Cardiac atrium fibroblast (primary cell): Measurements from ENCODE around the genes GADL1, TRIM71, SUSD5 and PDCD6IP.

- RAMPAGE, long total RNA: no peak
Measured at GRCh38 chr3:30644577-30645666, 38.5 kb downstream of the TGFBR2 start.

DNA sequence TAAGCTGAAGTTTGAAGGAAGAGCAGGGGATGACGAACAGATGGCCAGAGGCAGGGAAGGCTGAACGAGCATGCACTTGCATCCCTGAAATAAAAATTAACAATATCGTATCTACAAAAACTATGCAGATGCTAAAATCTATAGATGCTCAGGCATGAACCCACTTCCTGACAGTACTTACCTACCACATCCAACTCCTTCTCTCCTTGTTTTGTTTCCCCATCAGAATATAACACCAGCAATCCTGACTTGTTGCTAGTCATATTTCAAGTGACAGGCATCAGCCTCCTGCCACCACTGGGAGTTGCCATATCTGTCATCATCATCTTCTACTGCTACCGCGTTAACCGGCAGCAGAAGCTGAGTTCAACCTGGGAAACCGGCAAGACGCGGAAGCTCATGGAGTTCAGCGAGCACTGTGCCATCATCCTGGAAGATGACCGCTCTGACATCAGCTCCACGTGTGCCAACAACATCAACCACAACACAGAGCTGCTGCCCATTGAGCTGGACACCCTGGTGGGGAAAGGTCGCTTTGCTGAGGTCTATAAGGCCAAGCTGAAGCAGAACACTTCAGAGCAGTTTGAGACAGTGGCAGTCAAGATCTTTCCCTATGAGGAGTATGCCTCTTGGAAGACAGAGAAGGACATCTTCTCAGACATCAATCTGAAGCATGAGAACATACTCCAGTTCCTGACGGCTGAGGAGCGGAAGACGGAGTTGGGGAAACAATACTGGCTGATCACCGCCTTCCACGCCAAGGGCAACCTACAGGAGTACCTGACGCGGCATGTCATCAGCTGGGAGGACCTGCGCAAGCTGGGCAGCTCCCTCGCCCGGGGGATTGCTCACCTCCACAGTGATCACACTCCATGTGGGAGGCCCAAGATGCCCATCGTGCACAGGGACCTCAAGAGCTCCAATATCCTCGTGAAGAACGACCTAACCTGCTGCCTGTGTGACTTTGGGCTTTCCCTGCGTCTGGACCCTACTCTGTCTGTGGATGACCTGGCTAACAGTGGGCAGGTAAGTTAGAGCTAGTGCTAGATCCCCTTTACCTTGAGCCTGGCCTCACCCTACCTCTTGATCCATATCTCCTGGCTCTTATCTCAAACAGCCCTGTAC is 65.4 kb downstream of the TGFBR2 start:
- RAMPAGE, long total RNA: no peak

DNA sequence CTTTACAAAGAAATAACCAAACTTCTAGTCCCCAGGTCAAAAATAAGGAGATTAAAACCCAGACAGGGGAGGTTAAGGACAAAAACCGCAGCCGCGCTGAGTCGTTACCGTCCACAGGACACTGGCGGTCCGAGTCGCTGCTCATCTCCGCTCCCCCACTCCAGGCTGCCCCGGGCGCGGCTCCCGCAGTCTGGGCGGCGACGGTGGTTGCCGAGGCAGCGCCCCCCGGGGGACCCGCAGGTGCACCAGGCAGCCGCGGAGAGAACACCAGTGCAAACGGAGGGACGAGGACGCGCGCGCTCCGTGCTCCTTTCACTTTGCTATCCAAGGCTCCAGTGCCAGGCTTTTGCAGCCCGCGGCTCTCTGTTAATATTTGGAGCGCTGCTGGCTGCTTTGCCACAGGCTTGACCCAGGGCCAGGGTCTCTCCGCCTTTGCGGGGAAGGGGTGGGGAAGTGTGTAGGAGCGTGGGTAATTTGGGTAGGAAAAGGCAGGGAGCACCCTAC is at the start of gene GADL1:
GADL1 (minus strand) TSS at position 192 of the 504 bp plus-strand sequence.
- RAMPAGE, long total RNA: no peak

DNA sequence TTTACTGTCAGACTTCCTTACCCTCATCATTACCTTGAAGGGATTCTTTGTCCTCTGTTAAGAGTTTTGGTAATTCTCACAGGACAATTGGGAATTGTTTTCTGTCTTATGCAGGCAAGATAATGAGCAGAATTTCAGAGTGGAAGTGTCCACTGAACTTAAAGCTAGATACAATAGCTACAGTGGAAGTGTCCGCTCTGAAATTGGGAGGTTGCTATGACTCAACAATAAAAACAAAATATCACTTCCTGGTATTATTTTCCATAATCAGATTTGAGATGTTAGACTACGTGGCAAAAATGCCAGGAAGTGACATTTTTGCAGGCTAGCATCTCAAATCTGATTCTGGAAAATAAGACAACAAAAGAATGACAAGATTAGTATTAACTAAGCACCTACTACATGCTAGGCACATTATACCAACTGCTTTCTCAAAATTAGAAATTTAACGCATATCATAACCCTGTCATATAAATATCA is 267.1 kb upstream of the STT3B start:
- RAMPAGE, long total RNA: no peak

GRCh38 chr3:31946514-31947303 is 34.4 kb downstream of the OSBPL10 start:
- RAMPAGE, long total RNA: no peak

GRCh38 chr3:32106791-32107397 is 474 bp downstream of the GPD1L start:
- RAMPAGE, long total RNA: no peak

DNA sequence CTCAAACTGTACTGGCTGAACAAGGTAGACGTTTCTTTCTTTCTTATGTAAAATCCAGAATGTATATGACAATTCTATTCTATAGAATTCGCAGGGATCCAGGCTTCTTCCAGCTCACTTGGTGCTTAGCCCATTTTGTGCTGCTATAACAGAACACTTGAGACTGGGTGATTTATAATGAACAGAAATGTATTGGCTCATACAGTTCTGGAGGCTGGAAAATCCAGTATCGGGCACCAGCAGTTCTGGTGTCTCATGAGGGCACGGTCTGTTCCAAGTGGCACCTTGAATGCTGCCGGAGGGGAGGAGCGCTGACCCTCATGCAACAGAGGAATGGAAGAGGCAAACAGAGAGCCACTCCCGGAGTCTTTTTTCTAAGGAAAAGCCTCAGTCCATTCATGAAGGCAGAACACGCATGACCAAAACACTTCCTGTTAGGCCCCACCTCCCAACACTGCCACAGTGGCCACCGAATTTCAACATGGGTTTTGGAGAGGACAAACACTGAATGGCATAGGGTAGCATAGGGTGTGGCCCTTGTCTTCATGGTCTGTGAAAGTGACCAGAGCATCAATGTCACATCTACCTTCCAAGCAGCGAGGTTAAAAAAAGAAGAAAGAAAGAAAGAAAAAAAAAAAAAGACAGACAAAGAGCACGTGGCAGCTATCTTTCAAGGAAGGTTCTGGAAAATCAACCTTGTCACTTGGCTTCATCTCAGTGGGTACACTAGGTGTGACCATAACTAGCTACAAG is 46.0 kb downstream of the GPD1L start:
- RAMPAGE, long total RNA: no peak

DNA sequence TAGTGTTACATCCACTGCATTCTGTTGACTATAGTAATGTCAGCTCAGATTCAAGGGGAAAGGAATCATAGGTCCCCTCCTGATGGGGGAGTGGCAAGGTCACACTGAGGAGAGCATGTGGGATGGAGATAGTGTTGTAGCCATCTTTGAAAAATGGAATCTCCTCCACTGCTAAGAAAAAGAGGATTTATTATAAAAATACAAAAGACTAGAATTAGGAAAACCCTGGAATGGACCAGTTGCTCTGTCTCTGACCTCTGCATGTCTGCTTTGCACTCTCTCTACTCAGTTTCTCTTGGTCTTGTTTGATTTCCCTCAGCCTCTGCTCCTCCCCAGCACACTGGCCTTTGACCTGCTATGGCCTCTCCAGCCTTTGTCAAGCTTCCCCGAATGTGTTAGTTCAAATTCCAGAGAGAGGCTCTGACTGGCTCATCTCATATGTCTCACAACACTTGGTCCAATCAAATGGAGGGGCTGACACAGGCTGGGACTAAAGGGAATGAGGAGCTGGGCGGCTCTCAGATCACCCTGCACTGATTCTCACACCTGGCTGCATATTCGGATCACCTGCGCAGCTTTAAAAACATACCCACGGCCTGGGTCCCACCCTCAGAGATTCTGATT is 52.5 kb upstream of the CMTM8 start:
- RAMPAGE, long total RNA: no peak

DNA sequence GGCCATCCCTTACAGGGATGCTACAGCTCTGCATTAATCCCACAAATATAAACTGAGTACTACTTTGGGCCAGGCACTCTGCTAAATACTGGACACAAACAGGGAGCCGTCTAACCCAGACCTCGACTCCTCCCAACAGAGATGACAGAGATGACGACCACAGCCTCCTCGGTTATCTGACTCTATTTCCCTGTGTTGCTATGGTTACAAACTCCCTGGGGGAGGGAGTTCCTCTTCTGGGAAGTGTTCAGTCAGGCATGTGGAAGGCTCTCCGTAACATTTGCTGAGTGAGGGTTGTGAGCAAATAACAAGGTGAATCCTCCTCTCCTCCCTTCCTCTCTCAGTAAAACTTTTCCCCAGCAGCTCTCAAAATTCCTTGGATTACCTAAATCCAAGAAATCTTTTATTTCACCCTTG is 6.7 kb upstream of the CMTM7 start:
- RAMPAGE, long total RNA: no peak

GRCh38 chr3:32421870-32422800 is 30.5 kb downstream of the CMTM7 start:
- RAMPAGE, long total RNA: no peak

DNA sequence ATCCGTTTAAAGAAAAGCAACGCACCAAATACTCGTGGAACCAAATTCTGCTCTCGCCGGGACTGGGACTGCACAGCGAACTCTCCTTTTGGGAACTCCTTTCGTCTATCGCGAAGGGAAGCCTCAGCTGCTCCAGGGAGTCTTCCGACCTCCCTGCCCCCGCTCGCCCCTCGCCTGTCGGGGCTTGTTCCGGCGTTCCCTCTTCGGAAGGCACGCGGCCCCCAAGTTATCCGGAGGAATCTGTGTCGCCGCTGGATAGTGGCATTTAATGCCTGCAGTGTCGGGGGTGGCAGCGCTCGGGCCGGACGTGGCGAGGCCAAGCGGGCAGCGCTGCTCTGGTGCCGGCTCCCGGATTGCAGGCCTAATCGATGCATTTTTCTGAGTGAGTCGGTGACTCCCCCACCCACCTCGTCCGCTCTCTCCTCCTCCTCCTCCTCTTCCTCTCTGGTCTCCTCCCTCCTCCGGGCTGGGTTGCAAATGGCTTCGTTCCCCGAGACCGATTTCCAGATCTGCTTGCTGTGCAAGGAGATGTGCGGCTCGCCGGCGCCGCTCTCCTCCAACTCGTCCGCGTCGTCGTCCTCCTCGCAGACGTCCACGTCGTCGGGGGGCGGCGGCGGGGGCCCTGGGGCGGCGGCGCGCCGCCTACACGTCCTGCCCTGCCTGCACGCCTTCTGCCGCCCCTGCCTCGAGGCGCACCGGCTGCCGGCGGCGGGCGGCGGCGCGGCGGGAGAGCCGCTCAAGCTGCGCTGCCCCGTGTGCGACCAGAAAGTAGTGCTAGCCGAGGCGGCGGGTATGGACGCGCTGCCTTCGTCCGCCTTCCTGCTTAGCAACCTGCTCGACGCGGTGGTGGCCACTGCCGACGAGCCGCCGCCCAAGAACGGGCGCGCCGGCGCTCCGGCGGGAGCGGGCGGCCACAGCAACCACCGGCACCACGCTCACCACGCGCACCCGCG is at the start of gene TRIM71:
TRIM71 (plus strand) TSS at position 394 of the 953 bp plus-strand sequence.
- RAMPAGE, long total RNA: no peak

GRCh38 chr3:33113546-33113647 is 417 bp upstream of the CRTAP start:
- RAMPAGE, long total RNA: no peak

GRCh38 chr3:33218390-33219382 is at the start of gene SUSD5:
SUSD5 (minus strand) TSS chr3:33218810.
- RAMPAGE, long total RNA: no peak

- RAMPAGE, long total RNA: no peak
Measured at GRCh38 chr3:33426372-33427198, 13.6 kb downstream of the UBP1 start.

GRCh38 chr3:33546693-33547478 is 106.7 kb upstream of the UBP1 start:
- RAMPAGE, long total RNA: no peak

- RAMPAGE, long total RNA: no peak
Measured at GRCh38 chr3:33551041-33552113, 111.2 kb upstream of the UBP1 start.

DNA sequence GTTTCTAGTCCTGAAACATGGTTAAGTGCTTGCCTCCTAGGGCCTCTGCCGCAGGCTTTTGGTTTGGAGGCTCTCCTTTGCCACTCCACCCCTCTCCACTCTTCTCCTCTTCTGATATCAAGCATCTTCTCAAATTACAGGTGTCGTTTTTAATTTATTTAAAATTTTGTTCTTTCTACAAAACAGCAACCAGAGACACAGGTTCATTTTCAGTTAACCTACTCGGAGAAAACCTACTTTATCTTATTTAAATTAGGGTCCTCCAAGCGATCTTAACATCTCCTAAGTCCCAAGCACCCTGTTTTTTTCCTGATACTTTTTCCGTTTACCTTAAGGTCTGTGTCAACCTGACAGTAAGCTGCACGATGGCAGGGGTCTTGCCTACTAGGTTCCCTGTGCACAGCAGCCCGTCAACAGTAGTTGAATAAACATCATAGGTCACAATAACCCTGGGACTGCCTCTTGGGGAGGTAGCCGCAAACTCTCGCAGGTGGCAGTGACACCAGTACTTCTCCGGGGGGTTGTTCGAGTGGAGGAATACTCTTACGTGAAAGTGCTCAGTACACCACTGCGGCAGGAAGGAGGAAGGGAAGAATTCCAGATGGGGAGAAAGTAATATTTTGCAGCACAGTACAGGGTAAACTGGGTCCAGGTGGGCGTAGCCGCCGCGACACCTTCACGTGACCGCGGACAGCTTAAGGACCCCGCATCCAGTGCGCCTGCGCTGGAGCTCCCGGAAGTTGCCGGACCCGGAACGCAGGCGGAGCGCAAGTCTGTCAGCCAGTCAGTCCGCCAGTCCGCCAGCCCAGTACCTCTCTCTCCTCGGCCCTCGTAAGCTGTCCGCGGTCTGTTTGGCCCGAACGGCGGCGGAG is at the start of gene PDCD6IP:
PDCD6IP (plus strand) TSS at position 783 of the 872 bp plus-strand sequence.
- RAMPAGE, long total RNA: no peak

- RAMPAGE, long total RNA: no peak
Measured at GRCh38 chr3:33816485-33817011, 18.1 kb downstream of the PDCD6IP start.

GRCh38 chr3:34008203-34008718 is 209.8 kb downstream of the PDCD6IP start:
- RAMPAGE, long total RNA: no peak

DNA sequence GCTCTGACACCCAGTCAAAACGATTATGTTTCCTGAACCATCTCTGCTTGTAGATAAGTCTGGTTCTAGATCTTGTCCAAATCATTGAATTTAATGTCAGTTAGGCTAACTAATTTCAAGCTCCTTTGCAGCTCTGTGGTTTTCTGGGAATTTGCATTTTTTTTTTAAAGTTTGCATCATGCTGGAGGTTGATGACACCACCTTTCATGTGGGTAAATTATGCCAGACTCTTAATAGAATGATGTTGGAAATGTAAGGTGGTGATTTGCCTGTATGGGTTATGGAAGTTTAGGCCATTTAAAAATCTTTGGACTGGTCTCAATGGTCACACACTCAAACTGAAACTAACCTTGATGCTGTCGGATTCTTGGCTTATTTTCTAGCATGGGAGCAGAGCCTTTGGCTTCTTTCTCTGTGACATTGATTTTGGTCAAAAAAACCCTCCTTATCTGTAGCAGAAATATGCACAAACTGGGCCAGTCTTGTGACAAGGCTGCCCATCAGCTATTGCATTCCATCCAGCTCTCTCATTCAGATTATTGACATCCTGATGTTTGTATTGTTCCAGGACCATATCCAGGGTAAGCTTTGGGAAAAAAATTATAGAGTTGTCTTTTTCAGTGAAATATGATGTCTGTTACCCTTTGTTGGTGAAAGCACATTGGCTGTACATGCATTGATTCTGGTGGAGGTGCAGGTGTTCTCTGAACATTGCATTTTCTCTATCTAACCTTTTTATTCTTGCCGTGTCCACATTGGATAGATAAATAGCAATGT is 35.9 kb downstream of the ARPP21 start:
- RAMPAGE, long total RNA: no peak